ENCODE data around the genes TMEM140, PTN and TRIM24.

GRCh38 chr7:134720538-134721234 lies 58.7 kb upstream of the CALD1 start:
- PRO-cap, result no peak
- RAMPAGE, long total RNA, 3 experiments, result no peak in any of the 3 experiments

DNA sequence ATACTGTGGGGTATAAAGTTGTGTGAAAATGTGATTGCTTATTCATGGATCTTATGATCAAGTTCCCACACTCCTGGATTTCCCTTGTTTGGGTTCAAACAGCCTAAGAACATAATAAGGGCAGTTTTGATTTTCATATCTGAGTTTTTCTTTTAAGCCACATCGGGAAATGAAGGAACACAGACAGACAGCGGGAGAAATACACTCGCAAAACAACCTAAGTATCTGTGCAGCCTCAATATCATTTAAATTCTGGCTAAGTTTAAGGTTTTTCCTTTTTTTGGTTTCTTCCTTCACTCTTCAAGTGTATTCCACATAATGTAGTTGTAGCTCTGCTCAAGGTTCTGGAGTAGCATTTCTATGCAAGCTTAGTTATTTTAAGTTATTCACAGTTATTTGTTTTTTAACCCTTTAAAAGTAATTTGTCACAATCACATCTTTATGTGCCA lies 53.1 kb downstream of the CALD1 start:
- PRO-cap, result unidirectional peak, plus-strand start at position 155 of the sequence
- RAMPAGE, long total RNA, 3 experiments, result no peak in any of the 3 experiments

GRCh38 chr7:134905298-134905925 lies 80.9 kb upstream of the AGBL3 start:
- PRO-cap, result bidirectional peak, plus-strand start at chr7:134905662, minus-strand start at chr7:134905540
- RAMPAGE, long total RNA, 3 experiments, result no peak in any of the 3 experiments

DNA sequence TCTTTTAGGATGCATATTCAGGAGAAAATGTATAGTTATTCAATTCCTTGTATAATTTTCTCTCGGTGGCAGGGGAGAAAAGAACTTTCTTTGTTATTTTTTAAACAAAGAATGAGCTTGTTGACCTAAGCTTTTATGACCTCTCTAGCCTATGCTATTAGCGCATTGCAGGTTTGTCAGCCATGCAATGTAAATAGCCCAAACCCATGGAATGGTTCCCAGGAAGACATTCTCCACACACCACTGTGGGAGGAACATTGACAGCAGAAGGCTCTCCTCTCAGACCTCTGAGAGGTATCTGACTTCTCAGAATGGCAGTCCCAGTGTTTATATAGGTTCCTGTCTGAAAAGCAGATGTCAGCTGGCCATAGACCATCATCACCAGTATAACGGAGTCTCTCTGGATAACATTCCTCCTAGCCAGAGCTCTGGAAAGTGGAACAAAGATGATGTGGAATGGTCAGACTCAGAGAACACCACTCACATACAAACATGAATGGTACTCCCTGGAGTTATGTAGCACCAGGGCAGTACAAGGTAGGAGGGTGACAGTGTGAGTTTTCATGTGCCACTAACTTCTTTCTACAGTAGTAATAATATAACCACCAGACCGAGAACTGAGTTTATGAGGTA lies 19.5 kb upstream of the AGBL3 start:
- PRO-cap, result no peak
- RAMPAGE, long total RNA, 3 experiments, result no peak in any of the 3 experiments

GRCh38 chr7:135147087-135147668 lies 694 bp upstream of the TMEM140 start:
- PRO-cap, result bidirectional peak, plus-strand start at chr7:135147582, minus-strand start at chr7:135147403
- RAMPAGE, long total RNA, 3 experiments, result no peak in any of the 3 experiments

DNA sequence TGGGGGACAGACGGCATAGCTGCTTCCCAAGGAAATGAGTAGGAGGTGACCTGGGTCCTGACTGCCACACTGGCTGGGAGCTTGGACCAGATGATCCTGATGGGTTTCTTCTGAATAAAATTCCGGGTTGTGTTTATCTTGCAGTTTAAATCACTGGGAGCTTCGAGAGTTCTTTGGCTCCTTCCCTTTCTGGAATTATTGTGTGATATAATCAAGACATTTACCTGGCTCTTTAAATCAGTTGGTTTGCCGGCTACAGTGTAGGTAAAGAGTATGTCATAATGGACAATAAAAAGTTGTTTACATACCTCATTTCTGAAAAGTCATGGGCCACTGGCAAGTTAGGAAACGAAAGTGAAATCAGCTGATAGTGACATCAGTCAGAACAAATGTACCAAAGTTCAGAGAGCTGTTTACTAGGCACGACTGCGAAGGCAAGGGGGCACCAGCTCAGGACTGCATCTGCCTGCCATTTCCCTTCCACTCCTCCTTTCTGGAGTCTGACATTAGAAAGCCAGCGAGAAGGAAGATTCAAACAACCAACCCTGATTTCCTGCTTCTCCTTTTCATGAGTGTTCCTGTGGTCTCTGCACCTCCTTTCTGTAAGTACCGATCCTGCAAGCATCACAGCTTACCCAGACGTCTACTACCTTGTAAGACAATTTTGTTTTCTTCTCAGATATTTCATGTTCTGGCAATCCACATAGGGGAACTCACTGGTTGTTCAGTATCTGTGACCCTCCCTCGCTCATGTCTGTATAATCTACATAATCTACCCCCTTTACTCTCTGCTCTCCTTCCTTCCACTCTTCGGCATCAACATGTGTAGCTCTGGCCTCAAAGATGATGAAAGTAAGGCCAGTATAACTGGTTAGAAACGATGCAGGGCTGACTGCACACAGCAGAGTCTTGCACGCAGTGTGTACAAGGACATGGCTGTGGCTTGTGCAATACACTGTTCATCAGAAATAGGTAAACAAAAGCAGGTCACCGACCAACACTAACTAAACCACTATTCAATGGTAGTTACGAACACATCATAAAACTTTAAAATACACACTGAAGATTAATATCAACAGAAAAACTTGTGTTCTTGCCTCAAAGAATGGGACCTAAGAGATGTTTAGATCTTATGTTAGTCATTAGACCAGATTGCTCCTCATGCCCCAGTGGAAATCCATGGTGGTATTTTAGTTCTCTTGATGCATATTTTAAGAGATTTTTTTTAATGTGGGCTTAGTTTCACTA lies at the start of gene TMEM140:
TMEM140 (plus strand) TSS at position 404 of the 1,248 bp plus-strand sequence.
- PRO-cap, result bidirectional peak, plus-strand start at position 419 of the sequence, minus-strand start at position 495 of the sequence; bidirectional peak, plus-strand start at position 870 of the sequence, minus-strand start at position 854 of the sequence
- RAMPAGE, long total RNA, 3 experiments, result start-site peak on the plus strand in 3 of 3 experiments, centred at positions 428 to 453 of the sequence, 47 to 506 reads per replicate

DNA sequence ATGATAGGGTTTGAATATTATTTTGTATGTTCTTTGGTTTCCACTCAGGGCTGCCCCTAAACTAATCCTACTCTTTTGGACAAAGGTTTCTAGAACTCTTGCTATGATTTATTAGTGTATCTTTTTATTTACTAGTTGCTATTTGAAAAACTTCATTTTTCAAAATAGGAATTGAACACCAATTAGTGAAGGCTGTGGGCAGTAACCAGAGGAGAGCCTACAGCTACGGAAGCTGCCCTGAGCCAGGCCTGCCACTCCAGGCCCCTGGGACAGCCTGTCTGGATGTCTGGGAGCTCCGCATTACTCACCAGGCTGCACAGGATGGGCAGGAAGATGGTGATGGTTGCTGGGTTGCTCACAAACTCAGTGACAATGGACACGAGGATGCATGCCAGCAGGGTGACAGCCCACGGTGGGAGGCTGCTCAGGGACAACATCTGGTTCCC lies 22.9 kb downstream of the STMP1 start:
- PRO-cap, result no peak
- RAMPAGE, long total RNA, 3 experiments, result start-site peak on the plus strand in 1 of 3 experiments, centred at position 158 of the sequence, 8 reads per replicate

- PRO-cap, result bidirectional peak, plus-strand start at chr7:135746200, minus-strand start at chr7:135745907
- RAMPAGE, long total RNA, 3 experiments, result no peak in any of the 3 experiments
Measured at GRCh38 chr7:135745846-135746421, 2.7 kb downstream of the FAM180A start.

GRCh38 chr7:135757741-135758919 lies 9.5 kb upstream of the FAM180A start:
- PRO-cap, result bidirectional peak, plus-strand start at chr7:135758669, minus-strand start at chr7:135758694
- RAMPAGE, long total RNA, 3 experiments, result no peak in any of the 3 experiments

DNA sequence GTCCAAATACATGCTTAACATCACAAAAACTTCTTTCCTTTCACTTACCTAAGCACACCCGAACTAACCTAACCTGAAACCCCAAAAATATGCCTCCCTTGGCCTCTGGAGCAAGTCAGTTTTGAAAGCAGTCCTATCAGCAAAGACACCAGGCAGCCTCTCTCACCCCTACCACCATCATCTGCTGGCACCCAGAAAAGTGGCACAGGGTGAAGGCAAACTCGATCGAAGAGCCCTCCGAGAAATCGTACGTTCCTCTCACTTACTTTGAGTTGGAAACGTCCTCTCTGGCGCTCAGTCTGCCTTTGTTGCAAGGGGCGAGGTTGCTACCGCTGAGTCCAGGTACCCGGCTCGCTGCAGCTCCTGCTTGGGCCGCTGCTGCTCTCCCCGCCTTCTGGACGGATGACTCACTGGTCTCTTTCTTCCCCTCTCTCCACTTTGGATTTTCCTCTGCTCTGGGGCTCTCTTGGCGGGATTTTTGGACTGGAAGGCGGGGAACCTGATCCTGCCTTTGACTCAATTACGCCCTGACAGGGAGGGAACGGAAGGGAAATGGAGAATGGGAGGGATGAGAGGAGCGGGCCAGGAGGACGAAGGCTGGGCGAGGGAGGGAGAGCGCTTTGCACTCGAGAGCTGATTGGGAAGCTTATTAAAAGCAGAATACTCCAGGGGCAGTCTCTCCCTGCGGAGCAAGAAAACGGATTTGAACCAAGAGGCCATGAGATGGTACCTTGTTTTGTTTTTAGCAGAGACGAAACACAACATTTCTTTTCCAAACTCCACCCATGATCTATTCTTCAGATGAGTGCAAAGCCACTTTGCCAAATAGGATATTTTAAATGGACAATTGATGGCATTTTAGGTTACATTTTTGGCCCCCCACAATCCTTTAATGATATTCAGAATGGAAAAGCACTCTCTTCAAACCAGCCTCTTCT lies at the start of gene PTN:
PTN (minus strand) TSS at position 561 of the 938 bp plus-strand sequence.
- PRO-cap, result no peak
- RAMPAGE, long total RNA, 3 experiments, result start-site peak on the minus strand in 1 of 3 experiments, centred at position 386 of the sequence, 25 reads per replicate

- PRO-cap, result no peak
- RAMPAGE, long total RNA, 3 experiments, result no peak in any of the 3 experiments
Measured at GRCh38 chr7:137661580-137662035, 185.2 kb downstream of the DGKI start.

- PRO-cap, result no peak
- RAMPAGE, long total RNA, 3 experiments, result no peak in any of the 3 experiments
Measured at GRCh38 chr7:137878230-137879026, 31.7 kb upstream of the DGKI start.

DNA sequence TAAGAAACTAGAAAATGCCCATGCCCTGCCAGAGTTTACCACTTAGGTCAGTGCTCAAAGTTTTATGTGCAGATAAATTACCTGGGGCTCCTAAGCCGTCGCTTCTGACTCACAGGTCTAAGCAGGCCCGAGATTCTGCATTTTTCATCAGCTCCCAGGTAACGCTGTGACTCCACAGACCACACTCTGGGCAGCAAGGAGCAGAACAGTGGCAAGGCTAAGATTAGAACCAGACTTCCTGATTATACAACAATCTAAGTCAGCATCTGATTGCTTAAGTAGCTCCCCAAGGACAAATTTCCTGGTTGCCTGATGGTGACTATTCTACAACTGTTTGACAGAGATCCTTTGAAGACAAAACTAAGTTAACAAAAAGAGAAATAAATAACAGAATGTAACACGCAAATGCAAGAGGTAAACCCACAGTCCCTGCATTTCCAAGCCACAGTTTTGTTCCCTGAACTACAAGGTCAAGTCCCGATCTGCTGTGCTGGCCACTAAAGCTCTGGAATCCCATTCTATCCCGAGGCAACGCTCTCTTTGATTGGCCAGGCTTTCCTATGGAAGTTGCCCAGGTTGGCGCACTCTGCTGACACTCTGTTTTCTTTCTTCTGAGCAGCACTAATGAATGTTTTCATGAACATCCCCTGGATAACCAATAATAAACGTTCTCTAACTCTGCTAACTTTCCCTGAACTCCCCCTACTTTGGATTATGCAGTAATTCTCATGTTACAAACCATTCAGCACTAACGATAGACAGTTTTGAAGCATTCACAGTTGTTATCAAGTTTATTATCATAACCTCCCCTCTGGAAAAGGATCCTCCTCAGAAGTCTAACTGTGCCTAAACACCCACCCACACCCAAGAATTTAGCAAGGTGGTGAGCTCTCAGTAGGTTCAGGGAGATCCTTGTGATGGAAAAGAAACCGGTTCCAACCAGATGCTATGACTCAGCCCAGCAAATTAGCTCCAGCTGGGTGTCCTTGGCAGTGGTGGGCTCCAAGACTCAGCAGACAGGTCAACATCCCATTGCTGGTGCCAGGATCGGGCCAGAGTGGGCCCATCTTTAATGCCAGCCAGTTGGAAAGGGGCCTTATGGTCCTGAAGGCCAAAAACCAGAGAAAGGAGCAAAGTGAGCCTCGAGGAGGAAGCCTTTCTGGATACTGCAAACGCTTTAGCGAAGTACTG lies 68.7 kb downstream of the CREB3L2 start:
- PRO-cap, result no peak
- RAMPAGE, long total RNA, 3 experiments, result no peak in any of the 3 experiments

- PRO-cap, result no peak
- RAMPAGE, long total RNA, 3 experiments, result no peak in any of the 3 experiments
Measured at GRCh38 chr7:137953521-137954255, 48.2 kb downstream of the CREB3L2 start.

GRCh38 chr7:137977100-137977511 lies 24.8 kb downstream of the CREB3L2 start:
- PRO-cap, result bidirectional peak, plus-strand start at chr7:137977420, minus-strand start at chr7:137977363
- RAMPAGE, long total RNA, 3 experiments, result no peak in any of the 3 experiments

- PRO-cap, result unidirectional peak, plus-strand start at chr7:137983893
- RAMPAGE, long total RNA, 3 experiments, result no peak in any of the 3 experiments
Measured at GRCh38 chr7:137983591-137984182, 18.2 kb downstream of the CREB3L2 start.

DNA sequence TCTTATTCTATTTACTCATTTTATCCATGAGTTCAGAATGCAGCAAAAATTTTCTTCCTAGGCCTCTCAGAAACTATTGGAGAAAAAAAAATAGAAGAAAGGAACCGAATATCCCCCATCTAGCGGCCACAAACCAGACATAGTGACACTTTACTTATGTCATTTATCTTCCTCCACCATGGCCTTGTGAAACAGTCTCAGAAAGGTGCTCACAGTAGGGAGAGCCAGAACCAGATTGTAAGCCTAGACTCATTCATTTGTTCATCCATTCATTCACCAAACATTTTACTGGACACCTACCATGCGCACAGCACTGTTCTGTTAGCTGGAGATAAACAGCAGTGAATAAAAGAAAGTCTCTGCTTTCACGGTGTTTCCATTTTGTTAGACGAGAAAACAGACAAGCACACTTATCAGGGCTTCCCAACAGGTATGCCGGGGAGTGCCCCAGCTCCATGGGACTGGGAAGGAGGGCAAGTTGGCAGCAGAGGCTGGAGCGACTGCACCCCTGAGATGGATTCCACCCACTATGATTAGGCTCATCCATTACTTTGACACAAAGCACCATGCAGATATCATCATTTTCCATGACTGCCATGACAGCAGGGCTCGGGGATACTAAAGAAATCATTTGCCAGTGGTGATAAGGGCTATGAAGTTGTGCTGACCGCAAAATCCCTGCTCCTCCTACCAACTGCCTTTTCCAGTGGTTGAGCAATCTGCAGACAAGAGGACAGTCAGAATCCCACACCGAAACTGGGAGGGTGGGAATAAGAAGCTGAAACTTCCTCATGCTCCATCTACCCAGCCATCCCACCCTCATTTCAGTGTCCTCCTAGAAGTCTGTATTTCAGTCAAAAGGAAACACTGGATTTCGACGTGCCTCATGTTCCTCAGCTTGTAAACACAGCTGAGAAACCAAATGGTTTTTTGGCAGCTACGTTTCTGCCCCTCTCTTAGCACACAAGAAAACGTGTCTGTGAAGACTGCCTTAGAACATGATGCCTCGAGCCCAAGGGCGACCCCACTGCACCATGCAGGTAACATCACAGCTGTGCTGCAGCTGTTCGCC lies 15.6 kb downstream of the CREB3L2 start:
- PRO-cap, result bidirectional peak, plus-strand start at position 717 of the sequence, minus-strand start at position 620 of the sequence
- RAMPAGE, long total RNA, 3 experiments, result no peak in any of the 3 experiments

DNA sequence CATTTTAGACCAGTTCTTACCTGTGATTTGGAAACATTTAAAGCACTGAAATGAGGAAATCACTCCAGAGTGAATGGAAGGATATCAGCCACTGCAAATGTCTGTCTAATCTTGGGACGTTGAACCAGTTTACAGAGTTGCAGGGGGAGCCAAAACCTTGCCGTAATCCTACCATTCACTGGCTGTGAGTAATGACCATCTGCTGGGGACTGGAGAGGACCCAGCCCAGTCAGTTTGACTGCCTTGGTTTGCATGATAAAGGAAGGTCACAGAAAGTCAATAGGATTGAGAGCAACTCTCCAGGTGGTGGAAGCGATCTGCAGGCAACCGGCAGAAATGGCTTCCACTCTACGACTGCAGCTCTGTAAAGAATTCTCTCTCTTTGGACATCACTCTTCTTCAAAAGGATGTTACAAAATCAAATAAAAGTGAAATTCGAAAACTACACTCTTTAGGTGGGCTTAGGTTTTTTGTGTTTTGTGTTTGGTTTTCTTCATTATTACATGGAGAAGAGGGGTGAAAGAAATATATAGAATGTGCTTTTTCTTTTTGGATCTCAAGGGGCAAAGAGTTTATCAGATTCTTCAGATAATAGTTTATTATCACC lies 167.3 kb downstream of the AKR1D1 start:
- PRO-cap, result no peak
- RAMPAGE, long total RNA, 3 experiments, result no peak in any of the 3 experiments

DNA sequence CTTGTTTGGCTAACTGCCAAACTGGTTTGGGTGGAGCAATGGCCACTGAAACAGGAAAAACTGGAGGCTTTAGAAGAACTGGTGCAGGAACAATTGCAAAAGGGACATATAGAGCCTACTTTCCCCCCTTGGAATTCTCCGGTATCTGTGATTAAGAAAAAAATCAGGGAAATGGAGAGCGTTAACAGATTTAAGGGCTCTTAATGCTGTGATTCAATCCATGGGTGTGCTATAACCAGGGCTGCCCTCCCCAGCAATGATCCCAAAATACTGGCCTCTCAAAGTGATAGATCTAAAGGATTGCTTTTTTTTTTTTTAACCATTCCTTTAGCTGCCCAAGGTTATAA lies 117.9 kb upstream of the TRIM24 start:
- PRO-cap, result no peak
- RAMPAGE, long total RNA, 3 experiments, result no peak in any of the 3 experiments

DNA sequence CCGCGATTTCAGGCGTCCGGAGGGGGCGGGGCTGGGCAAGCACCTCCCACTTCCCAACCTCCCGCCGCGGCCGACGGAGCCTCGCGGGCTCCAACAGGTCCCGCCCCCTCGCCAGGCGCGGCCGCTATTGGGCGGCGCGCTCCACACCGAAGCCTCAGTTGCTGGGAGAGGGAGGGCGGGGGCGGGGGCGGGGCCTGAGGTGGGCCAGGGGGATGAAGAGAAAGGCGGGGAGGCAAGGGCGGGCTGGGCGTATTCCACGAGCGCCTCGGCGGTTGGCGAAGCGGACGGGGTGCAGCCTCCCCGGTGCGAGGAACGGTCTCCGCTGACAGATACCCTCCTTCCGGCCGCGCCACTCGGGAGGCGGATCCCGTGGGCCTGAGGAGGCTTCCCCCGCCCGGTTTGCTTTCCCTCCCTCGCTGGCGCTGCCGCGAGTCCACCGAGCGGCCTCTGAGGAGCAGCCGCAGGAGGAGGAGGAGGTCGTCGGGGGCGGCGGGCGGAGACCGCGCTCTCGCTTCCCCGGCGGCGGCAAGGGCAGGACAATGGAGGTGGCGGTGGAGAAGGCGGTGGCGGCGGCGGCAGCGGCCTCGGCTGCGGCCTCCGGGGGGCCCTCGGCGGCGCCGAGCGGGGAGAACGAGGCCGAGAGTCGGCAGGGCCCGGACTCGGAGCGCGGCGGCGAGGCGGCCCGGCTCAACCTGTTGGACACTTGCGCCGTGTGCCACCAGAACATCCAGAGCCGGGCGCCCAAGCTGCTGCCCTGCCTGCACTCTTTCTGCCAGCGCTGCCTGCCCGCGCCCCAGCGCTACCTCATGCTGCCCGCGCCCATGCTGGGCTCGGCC lies at the start of gene TRIM24:
TRIM24 (plus strand) TSS at position 250 of the 836 bp plus-strand sequence.
- PRO-cap, result bidirectional peak, plus-strand start at position 359 of the sequence, minus-strand start outside the sequence; unidirectional peak, plus-strand start at position 430 of the sequence; unidirectional peak, plus-strand start at position 539 of the sequence
- RAMPAGE, long total RNA, 3 experiments, result start-site peak on the plus strand in 2 of 3 experiments, centred at positions 345 to 663 of the sequence, 7 to 44 reads per replicate

Data from subcutaneous adipose tissue (tissue), 3 donors.